CMK (cell line): ENCODE measurements around the genes C3orf52 and SLC35A5.

DNA sequence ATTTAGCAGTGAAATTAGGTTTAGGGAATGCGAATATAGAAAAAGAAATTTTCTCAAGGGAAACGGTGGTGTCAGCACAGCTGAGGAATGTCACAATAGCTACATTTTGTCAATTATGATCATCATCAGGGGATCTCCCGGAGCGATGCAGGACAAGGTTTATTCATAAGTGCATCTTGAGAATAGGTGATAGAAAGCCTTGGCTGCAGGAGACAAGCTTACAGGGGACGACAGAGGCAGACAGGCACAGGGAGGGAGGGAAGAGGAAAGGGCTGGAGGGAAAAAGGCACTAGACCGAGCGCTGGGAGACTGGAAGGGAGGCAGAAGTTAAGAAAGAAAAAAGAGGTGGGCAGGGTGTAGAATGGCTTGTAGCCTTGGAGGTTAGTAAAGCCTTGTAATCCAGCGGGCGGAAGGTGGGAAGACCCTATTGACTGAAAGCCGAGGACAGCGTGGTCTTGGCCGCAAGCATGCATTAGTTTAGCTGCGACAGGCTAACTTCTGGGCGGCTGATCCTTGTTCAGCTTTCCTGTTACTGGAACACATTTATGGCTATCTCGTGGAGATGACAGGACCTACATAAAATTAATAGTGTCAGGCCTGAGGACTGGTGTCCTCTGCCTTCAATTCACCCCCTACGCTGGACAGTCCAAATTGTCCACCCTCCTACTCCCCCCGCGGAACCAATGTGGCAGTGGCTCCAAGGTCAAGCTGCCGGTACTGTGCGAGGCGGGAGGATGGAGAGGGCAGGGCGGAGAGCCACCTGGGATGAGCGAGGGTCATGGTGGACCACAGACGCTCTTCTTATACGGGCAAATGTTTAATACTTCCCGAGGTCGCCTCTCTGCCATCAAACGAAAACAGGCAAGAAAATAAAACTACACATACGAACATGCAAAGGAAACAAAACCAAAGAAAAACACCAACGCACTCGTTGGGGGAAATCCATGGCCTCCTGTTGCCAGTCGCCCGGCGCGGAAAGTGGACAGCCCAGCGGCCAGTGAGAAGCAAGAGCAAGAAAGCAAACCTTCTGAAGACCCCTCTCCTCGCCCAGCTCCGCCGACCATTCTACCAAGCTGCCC is 1.3 kb upstream of the NECTIN3 start:
- RRBS: no CpG with 5 or more reads among the region's 39 CpGs

GRCh38 chr3:111252831-111253202 is 181.2 kb downstream of the NECTIN3 start:
- RRBS: no CpG with 5 or more reads among the region's 3 CpGs

GRCh38 chr3:111392759-111393134 is 149.2 kb upstream of the CD96 start:
- RRBS: no CpG with 5 or more reads among the region's 2 CpGs

DNA sequence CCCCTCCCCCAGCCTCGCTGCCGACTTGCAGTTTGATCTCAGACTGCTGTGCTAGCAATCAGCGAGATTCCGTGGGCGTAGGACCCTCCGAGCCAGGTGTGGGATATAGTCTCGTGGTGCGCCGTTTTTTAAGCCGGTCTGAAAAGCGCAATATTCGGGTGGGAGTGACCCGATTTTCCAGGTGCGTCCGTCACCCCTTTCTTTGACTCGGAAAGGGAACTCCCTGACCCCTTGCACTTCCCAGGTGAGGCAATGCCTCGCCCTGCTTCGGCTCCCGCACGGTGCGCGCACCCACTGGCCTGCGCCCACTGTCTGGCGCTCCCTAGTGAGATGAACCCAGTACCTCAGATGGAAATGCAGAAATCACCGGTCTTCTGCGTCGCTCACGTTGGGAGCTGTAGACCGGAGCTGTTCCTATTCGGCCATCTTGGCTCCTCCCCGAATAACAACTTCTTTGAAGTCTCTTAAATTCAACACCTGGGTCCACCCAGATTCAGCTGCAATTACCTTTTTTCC is 19.9 kb downstream of the CD96 start:
- RRBS: no CpG with 5 or more reads among the region's 31 CpGs

- RRBS: no CpG with 5 or more reads among the region's 8 CpGs
Observed at GRCh38 chr3:111592840-111593480, 2.2 kb downstream of the ZBED2 start.

DNA sequence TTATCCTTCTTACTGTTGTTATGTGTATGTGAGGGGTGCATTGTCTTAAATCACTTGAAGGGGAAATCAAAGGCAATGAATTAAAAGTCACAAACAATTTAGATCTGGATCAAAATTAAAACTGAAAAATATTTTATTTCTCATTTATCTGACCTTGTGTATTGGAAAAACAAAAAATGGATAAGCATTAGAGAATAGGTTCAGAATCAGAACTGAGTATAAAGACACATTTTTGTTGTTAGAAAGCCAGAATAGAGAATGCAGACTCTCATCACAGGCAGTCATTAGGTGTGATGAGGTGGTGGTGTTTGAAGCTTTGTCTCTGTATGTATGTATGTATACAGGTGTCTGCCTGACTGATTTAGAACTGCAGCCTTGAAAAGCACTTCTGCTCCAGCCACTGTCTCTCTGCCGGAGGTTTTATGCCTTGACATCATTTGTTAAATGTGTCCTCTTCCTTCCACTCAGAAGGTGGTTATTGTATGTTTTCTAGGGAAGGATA is 1.3 kb downstream of the PLCXD2 start:
- RRBS: no CpG with 5 or more reads among the region's 1 CpG

DNA sequence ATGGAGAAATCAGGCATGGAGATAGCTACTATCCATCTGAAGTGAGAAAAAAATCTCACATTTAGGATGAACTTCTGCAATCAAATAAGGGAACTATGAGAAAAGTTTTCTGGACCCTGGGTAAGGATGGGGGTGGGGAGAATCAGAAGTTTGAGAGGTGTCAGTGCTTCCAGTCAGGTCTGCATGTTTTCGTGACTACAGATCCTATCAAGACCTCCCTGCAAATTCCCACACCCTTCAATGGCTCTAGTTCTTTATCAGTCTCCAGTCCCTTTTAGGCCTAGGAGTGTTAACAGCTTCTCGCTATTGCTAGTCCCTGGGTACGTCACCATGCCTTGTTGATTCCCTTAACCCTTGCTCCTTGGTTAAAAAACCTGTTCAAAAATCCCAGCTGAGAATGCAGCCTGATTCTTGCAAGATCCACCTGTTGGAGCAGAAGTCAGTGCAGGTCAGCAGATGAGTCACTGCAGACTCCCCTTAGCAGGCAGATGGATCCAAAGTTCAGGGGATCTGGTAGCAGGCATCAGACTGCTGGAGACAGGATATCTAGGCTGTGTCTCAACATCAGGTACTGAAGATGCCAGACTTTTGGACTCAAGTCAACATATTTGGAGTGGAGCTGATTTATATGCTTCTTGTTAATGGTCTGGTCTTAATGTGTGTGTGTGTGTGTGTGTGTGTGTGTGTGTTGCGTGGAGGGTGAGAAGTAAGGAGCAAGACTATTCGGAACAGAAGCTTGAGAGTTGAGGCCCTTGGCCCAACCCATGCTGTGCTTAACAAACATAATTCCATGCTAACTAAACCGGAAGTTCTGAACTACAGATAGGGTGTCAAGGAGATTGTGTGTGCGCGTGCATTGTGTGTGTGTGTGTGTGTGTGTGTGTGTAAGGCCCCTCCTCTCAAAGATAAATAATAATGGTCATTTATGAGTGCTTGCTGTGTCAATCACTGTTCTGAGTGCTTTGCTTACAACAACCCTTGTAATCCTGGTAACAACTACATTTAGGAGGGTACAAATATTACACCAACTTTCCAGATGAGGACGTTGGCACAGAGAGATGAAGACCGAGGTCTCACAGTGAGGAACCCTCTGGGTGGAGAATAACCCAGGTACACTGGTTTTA is 1.1 kb upstream of the C3orf52 start:
- RRBS: no CpG with 5 or more reads among the region's 10 CpGs

- RRBS: 24% methylated on average over 29 of the region's 73 CpGs
Observed at GRCh38 chr3:112086132-112087170, at the start of gene C3orf52. Gene C3orf52 (plus strand): TSS chr3:112086389.

GRCh38 chr3:112109316-112109883 is 23.2 kb downstream of the C3orf52 start:
- RRBS: no CpG with 5 or more reads among the region's 5 CpGs

DNA sequence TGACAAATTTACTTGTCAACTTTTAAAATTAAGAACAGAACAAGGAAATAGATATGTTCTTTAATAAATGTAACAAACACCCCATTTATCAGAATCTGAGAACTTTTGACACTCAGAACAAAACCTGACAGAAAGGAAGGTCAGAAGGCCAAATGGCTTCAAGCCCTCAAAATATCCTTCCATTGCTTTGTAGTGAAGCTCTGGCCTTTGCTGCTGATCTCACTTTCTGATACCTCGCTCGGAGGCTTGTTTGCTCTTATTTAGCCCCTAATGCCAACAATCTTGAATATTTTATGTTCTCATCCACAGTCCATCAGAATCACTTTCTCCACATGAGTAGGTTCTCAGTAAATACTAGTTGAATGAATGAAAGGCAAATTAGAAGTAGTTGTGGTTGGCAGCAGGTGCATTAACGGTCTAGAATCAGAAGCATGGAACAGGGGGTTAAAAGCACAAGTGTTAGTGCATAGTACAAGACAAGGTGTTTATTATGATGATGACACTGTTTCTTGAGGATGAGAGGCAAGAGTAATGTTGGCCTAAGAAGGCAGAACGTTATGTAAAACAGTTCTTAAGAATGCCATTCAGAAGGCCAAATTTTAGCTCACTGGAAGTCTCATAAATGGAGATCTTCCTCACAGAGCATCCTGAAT is 19.2 kb downstream of the GCSAM start:
- RRBS: no CpG with 5 or more reads among the region's 4 CpGs

- RRBS: no CpG with 5 or more reads among the region's 12 CpGs
Observed at GRCh38 chr3:112302121-112302961, 8.3 kb upstream of the SLC9C1 start.

- RRBS: no CpG with 5 or more reads among the region's 7 CpGs
Observed at GRCh38 chr3:112374165-112374895, 41.4 kb downstream of the CD200 start.

- RRBS: 1% methylated on average over 7 of the region's 51 CpGs
Observed at GRCh38 chr3:112561810-112562673, at the start of gene SLC35A5. Gene SLC35A5 (plus strand): TSS chr3:112562045.

- RRBS: no CpG with 5 or more reads among the region's 2 CpGs
Observed at GRCh38 chr3:112777511-112777797, 69.2 kb downstream of the CD200R1L start.

GRCh38 chr3:112973668-112974199 is 1.2 kb downstream of the CD200R1 start:
- RRBS: no CpG with 5 or more reads among the region's 4 CpGs

- RRBS: no CpG with 5 or more reads among the region's 2 CpGs
Observed at GRCh38 chr3:113193776-113194180, 17.6 kb upstream of the BOC start.

DNA sequence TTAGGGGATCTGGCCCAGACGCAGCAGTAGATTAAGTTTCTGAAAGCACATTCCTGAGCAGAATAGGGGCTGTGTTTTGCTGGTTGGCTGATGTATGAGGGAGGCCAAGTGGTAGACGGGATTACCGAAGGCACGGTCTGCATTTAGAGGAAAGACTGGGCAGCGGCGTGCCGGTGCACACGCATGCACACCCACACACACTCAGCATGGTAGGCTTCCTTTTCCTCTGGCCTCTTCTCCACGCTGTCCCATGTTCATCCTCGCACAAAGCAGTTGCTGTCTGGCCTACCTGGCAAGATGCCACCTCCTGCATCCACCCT is 43.1 kb downstream of the BOC start:
- RRBS: no CpG with 5 or more reads among the region's 10 CpGs

DNA sequence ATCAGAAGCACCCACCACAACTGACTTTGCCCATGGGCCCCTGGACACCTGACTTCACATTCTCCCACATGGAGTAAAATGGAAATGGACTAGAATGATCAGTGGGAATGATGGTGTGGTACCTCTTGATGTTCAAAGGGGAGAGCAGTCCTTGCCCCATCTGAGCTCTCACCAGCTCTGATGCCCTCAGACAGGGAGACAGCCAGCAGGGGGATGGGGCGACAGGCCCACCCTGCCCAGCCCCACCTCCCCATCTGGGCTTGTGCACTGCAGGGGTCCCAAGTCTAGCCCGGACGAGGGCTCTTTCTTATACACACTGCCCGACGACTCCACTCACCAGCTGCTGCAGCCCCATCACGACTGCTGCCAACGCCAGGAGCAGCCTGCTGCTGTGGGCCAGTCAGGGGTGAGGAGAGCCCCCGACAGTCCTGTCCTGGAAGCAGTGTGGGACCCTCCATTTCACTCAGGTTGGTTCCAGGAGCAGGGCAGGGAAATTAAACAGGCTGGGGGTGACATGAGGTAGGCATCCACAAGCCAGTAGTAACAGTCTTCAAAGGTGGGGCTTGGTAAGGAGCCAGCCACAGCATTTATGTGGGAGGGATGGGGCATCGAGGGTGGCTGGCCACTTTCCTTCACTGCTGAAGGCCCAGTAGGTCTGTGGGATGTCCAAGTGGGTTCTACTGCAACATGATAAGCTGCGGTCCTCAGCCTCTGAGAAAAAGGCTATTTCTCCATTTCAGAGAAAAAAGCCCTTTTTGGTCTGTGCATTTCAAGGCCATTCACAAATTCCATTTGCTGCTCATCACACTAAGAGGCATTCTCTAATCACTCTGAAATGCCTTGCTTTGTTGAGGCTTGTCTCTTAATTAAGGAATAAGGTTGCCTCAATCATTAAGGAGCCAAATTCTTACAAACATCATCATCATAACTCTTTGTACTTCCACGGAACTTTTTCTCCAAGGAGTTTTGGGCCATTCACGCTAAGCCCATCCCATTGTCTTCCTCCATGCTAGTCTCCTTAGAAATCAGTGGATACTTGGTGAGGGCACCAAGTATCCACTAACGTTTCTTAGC is 74.1 kb downstream of the BOC start:
- RRBS: no CpG with 5 or more reads among the region's 13 CpGs

GRCh38 chr3:113485140-113485923 is 29.6 kb downstream of the SPICE1 start:
- RRBS: no CpG with 5 or more reads among the region's 13 CpGs

DNA sequence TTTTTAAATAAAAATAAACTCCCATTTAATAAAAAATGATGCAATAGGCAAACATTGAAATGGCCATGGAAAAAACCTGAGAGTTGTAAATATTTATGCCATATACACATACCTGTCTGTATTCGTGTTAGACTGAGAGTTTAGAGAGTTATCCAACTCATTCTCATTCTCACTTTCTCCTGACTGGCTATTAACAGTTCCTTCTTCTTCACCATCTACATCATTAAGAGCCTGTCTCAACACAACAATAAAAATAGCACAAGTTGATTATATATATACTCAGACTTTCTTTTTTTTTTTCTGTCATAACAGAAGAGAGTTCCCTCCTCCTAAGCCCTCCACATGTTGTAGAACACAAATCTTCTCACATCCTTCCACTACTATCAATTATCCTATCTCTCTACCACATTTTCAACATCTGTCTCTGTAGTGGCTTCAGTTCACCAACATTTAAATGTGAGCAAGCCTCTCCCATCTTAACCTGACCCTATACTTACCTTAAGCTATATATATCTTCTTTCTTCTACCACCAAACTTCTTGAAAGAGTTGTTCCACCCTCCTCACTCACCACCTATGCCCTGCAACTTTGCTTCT is 26.0 kb downstream of the SPICE1 start:
- RRBS: no CpG with 5 or more reads among the region's 1 CpG